GM19239 (cell line): Measurements from ENCODE around the gene LRRC39.

GRCh38 chr1:97286698-97287107, 565.1 kb downstream of the PTBP2 start:
- RRBS: no CpG with 5 or more reads among the region's 10 CpGs

- RRBS: no CpG with 5 or more reads among the region's 2 CpGs
These were observed 509.5 kb downstream of the DPYD start for GRCh38 chr1:97411395-97411713.

- RRBS: no CpG with 5 or more reads among the region's 3 CpGs
These were observed 96.8 kb upstream of the PALMD start for GRCh38 chr1:99549034-99549513.

DNA sequence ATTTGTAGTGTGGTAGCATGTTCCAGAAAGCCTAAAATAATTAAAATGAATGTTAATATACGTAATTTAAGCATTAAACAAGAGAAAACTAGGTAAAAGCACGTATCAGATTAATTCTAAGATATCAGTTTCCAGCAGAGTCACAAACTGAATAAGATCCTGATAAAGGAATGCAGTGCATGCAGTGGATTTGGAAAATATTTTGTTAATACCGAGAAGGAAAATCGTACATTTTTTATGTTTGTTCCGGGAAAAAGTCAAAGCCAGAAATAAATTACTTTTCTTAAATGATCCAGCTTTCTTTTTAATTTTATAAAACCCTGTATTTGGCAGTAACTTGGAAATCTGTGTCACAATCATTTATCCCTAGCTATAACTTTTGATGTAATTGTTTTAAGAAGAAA, 904 bp downstream of the PALMD start:
- RRBS: no CpG with 5 or more reads among the region's 5 CpGs

- RRBS: no CpG with 5 or more reads among the region's 2 CpGs
These were observed 4.1 kb downstream of the PALMD start for GRCh38 chr1:99650075-99650412.

DNA sequence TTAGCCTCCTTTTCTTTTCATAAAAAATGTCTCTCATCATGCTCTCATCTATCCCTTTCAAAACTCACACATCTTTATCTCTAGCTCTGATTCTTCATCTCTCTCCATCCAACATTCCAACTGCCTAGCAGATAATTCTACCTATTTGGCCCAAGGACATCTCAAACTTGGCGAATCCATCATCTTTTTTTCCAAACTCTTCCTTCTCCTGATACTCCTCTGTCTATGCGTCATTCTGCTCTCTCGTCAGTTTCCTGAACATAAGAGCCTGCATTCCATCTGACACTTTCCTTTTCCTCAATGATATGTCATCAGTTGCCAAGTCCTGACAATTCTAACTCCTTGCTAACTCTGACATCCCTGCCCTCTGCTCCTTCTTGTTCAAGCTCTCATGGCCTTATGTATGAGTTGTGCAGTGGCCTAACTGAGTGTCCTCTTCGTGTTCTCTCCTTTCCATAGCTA, 11.2 kb downstream of the PALMD start:
- RRBS: no CpG with 5 or more reads among the region's 4 CpGs

DNA sequence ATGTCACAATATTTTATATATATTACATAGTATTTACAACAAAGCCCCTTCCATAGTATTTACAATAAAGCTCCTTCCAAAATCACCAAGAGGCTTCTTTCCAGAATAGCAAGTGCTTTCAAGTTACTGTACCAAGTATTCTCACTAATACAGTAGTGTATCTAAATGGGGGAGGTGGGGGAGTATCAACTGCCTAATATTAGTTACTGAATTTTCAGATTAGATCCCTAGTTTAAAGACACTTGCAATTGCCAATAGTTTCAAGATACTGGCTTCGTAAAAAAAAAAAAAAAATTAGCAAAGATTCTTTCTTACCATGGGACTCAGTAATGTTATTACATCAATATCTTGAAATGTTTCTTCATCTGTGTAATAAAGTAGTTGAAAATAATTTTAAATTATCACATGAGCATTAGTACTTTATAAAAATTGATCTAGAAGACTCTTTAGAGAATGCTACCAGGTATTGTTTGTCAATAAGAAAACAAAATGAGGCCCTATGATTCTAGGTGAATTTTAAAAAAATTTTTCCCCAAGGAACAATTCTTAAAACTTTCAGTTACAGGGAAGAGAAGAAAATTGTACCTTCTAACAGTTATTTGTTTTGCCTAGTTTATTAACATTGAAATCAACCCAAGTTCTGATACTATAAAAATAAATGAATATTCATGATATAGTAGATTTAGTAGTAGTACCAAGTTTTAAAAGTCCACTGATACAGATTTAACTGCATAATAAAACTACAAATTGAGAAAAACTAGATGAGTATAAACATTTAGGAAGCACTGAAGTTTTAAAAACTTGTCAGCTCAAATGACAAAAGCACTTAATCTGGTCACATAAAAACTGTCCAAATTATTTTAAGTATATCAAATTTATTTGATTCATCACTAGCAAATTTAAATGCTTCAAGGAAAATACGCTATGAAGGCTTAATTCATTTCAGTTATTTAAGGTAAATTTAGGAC, 46.3 kb downstream of the MFSD14A start:
- RRBS: no CpG with 5 or more reads among the region's 2 CpGs

- RRBS: no CpG with 5 or more reads among the region's 5 CpGs
These were observed at the start of gene LRRC39 for GRCh38 chr1:100178136-100178456. LRRC39 (minus strand) TSS chr1:100178256.

GRCh38 chr1:100414443-100415118, 62.3 kb downstream of the CDC14A start:
- RRBS: no CpG with 5 or more reads among the region's 5 CpGs

DNA sequence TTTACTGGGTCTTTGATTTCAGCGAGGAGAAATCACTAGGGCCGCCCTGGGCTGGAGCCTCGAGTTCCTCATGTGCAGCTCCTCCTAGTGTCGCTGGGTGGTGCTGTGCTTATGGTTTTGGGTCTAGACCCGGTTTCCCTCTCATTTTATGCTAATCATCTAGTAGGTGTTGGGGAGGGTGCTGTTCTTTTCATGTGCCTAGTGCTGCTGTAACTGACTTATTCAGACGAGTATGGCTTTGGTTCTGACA, 74.2 kb upstream of the GPR88 start:
- RRBS: no CpG with 5 or more reads among the region's 6 CpGs

- RRBS: no CpG with 5 or more reads among the region's 2 CpGs
These were observed 45.0 kb downstream of the GPR88 start for GRCh38 chr1:100582770-100583451.

DNA sequence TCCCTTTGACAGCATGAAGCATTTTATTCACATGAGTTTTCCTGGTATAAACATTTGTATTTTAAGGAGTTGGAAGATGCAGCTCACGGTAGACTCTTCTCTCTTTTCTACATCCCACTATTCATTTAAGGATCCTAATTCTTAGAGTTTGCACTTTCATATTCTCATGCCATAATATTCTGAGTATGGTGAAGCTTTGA, 75.9 kb upstream of the DPH5 start:
- RRBS: no CpG with 5 or more reads among the region's 1 CpG

DNA sequence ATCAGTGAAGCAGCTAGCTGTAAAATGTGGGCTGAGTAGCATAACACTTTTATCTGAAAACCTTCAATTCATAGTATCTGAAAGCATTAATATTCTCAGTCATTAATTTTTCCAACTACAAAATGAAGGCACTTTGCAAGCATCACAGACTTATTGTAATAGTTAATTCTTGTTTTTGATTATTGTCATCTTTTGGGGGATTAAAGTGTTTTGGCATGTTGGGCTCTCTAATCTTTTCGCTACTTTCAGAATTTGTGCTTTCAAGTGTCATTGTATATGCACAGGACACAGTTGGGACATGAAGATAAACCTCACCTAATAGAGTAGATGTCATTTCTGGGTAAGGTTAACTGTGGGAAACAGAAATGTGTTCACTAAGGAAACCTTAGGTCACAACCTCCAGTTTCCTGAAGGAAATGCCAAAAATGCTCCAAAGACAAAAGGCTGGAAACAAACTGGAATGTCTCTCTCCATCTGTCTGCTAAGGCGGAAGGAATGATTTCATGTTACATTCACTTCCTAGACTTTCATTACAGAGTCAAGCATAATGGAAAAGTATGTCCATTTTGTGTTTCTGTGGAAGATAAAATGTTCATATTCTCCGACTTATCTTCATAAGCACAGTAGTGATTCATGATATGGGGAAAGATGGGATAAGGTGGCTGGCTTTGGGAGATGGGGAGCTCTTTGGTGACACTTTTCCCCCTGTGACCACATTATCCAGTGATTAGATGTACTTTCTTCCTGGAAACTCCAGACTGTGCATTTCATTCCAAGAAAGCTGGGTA, 5.5 kb downstream of the S1PR1 start:
- RRBS: no CpG with 5 or more reads among the region's 3 CpGs

DNA sequence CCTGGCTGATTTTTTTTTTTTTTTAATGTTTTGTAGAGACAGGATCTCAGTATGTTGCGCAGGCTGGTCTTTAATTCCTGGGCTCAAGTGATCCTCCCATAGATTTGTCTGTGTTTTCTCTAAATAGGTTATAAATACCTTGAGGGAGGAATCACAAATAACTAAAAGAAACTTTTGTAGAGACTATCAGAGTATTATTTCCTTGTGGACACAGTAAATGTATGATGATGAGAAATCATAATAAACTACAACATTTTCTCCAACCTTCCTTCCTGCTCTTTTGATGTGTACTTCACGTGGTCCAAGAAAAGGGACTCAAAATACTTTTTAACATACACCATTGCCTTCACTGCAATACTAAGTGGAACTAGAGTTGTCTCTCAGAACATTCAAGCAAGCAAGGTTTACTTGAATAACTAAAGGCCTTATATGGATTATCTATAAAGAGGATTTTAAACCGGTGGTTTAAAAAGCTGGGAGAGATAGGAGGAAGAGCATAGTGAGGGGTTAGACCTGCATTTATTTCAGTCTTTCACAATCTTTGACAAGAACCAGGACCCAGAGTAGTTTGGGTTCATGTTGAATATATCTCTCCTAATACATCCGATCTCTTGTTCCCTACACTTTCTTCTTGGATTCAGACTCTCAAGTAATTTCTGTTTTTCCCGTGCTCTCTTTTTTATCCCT, 6.8 kb downstream of the S1PR1 start:
- RRBS: no CpG with 5 or more reads among the region's 5 CpGs

DNA sequence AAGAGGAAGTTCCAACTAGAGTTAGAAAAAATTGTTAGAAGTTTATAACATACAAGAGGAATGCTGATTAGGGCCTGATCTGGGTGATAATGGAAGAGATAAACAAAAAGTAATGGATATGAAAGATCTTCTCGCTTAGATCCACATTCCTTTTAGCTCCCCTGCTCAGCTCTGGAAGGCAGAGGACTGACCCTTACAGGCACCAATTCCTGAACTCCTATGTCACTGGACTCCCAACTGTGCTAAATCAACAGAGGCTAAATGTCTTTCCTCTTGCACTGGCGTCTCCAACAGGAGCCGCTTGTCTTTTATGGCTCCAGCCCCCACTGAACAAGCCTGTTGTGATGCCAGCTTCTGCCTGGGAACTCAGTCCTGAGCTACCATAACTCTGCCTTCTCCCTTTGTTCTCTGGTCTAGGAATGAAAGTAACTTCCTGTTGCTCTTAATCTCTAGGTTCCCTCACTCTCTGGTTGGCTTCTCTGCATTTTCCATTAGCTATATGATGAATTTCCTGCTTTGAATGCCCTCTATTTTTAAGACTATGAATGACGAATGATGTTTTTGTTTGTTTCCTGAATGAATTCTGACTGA, 142.1 kb upstream of the COL11A1 start:
- RRBS: no CpG with 5 or more reads among the region's 4 CpGs

GRCh38 chr1:103535985-103536424, 10.5 kb downstream of the RNPC3 start:
- RRBS: no CpG with 5 or more reads among the region's 4 CpGs

DNA sequence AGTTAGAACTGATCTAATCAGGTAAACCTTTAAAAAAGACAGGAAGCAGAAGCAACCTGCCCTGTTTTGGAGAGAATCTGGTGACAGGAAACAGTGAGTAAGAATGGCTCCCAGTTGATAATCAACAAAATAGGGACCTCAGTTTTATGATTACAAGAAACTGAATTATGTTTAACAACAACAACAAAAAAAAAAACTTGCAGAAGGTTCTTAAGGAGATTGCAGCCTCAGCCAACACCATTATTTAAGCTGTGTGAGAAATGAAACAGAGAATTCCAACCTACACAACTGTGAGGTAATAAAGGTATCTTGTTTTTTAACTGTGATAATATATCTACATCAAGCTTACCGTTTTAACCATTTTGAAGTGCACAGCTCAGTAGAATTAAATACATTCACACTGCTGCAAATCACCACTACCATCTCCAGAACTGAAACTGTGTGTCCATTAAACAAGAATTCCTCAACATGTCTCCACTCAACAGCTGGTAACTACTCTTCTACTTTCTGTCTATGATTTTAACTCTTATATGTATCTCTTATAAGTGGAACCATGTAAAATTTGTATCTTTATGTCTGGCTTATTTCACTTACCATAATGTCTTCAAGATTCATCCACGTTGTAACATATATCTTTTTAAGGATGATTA, 608.6 kb upstream of the PRMT6 start:
- RRBS: no CpG with 5 or more reads among the region's 2 CpGs

DNA sequence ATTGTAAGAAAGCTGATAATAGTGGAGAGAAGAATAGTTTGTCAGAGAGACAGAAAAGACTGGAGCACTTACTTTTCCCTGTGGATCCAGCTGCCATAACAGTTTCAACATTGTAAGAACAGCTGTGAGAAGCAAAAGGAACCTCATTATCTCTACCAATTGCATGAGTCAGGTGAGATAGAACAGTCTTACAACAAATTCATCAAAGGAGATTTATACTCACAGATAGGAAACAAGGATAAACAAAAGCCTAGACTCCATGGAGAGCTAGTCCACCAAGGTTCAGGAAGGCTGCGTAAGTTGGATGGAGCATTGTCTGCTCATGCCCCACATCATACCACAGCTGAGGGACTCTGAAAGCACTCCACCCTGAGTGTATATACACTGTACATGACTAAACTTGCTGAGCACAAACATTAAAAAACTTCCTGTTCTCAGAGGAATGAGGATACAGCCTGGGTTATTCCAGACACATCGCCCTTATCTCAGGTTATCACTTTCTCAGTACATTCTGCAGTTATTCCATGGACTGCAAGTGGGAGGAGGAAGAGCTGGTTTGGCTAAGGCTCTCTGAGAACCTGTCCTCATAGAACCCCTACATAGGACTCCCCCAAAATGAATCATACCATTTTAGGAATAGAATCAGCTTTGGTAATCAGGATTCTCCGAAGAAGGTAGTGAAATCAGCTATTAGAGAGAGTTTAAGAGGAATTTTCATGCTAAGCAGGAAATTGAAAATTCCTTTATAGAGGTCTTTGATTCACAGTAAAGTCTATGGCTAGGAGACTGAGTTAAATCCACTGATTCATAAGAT, 58.0 kb upstream of the PRMT6 start:
- RRBS: no CpG with 5 or more reads among the region's 3 CpGs

GRCh38 chr1:107326792-107327555, 186.1 kb downstream of the NTNG1 start:
- RRBS: no CpG with 5 or more reads among the region's 2 CpGs

DNA sequence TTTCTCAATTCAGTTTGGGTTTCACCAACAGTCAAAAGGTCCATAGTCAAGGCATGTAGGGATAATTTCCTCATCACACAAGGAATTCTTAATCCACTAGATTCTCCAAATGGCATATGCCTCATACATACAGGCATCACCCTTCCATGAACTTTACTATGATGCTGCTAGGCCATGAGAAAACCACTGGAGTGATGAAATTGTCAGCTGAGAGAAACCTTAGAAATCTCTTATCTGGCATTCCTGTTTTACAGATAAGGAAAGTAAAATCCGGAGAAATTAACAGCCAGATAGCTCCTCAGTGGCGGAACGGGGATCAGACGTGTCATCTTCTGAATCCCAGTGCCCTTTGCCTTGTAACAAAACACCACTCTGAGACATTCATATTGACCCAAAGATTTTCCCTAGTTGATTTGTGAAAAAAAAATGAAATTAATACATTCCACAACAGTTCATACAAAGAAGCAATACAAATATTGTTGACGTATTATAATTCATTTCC, 274.5 kb downstream of the NTNG1 start:
- RRBS: no CpG with 5 or more reads among the region's 5 CpGs